ENCODE measurements around the genes EDN2 and RIMKLA.

DNA sequence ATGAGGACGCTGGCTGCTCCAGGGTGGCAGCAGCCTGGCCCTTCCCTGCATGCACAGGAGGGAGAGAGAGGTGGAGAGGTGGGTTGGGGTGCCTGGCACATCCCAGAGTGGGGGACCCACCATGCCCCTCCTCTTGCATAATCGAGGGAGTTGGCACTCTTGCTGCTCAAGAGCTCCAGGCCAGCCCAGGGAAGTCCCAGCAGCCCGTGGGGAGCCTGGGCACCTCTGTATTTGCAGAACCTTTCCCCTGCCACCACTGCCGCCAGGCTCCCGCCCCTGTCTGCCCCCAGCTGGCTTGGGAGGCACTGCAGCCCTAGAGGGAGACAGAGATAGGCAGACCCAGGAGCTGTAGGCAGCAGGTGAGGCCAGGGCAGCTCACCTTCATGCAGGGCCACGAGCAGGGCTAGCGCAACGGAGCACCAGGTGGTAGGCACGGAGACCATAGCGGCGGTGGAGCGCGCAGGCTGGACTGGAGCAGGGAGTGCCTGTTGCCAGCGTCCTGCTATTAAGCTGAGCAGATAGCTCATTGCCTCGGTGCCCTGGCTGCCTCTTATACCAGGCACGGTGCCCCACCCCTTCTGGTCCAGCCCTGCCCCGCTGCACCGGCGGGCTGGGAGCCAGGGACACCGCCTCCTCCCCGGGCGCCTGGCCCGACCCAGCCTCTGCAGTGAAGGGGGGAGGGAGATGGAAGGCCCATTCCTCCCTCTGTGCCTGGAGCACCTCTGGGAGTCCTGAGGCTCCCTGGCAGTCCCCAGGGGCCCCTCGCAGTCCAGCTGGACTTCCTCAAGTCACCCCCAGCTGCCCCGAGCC is at the start of gene EDN2:
Gene EDN2, minus strand, starts transcription at position 525 of the 810 bp plus-strand sequence.
- PRO-cap, result no peak
- RAMPAGE, long total RNA, 4 experiments, result start-site peak on the minus strand in 2 of 4 experiments, centred at positions 523 to 527 of the sequence, 16 to 23 reads per replicate

DNA sequence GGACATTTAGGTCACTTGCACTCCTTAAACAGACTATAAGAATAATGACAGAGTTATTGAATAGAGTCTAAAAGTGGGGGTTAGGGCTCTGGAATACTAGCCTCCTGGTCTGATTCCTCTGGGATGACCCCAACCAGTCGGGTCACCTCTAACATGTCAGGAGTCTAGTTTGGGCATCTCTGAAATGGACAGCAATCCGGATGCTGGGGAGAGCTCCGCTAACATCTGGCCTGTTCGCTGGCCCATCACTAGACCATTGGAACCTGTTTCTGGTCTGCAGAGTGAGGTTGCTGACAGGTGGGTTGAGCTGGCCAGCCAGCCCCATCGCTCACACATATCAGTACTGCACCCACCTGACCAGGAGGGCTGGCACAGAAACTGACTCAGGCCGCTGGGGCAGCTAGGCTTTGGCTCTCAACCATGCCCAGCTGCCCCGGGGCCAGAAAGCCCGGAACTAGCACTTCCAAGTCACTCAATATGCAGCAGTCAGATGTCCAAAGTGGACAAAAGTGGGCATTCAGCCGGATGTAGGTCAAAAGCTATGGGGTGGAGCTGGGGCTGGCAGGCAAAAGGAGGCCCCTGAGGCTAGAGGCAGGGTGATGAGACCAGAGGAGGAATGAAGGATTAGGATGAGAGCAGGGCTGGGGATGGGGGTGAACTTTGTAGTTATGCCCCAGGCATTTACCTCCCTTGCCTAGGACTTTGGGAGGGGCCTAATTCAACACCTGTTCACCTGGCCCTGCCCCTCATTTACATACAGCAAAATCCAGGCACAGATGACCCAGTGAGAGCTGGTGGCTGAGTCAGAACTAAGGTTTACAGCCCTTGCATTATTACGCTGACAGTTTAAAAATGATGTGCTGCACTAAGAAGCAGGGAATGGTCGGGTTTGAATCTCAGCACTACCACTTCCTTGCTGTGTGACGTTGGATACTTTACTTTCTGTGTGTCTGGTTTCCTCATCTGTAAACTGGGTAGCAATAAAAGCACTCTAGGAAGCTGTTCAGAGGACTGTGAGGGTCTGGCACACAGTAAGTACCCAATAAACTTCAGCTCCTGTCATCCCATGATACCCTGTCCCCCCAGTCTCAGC is 30.7 kb upstream of the EDN2 start:
- PRO-cap, result no peak
- RAMPAGE, long total RNA, 4 experiments, result no peak in any of the 4 experiments

DNA sequence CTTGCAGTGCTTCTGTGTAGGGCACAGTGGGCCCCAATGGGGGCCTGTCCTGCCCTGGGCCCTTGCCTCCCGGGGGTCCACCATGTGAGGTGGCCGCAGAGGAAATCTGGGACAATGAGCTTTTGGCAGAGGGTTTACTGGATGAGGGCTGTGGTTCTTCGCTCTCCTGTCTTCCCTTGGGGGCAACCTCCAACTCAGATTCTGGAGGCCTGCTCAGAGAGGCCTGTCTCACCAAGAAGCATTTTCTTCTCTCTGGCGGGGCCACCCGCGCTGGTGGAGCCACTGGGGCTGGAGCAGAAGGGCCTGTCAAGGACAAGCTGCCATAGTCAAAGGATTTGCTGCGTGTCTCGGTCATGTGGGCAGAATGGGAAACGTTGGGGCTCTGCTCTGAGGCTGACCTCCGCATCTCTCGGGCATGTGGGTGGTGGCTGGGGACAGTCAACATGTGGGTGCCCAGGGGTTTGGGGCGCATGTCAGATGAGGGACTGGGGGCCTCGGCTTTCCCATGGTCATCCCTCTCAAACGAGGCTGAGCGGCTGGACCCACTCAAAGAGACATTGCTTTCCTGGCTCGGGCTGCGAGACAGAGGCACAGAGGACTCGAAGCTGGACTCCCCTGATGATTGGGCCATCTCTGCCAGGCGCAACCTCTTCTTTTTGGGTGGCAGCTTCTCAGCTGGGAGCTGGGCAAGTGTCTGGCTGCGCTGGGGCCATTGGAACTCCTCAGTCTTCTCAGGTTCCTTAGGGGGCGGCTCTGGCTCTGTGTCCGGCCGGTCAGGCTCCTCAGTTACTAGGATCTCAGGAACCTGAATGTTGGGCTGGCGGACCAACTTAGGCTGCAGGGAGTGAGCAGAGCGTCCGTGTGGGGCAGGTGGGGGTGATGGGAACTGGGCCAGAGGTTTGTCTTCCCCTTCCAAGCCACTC is 97.2 kb upstream of the EDN2 start:
- PRO-cap, result no peak
- RAMPAGE, long total RNA, 4 experiments, result no peak in any of the 4 experiments

DNA sequence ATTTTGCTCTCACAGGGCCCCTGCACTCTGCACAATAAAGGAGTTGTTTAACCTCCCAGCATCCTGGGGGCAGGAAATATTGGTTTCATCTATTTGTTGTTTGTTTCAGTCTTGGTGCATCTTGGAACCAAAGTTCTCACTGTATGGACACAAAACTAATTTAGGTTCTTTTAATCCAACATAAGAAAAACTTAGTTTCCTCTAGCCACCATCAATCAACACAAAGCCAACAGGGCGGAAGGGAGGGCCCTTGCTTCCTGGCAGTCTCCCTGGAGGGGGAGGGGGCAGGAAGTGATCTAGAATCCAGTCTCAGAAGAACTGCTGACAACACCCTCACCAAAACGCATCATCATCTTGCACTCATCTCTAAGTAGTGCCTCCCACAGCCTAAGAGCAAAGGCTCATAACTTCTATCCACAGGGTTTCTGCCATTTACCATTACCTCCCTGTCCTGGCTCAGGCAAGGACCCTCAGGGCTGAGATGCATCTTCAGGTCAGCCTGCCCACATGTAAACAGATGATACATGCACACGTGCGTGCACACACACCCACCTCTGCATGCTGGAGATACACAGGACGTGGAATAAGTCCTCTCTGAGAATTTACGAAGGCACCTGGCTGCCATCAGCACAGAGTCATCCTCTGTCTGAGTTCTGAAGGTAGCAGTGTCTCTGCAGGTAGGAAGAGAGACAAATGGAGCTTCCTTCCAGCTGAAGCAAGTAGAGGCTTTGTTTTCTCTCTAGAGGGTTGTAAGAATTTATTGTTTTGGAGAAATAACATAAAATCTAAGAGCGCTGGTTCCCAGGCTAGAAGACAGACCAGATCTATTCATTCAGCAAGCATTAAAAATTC is 20.4 kb downstream of the HIVEP3 start:
- PRO-cap, result no peak
- RAMPAGE, long total RNA, 4 experiments, result no peak in any of the 4 experiments

- PRO-cap, result no peak
- RAMPAGE, long total RNA, 4 experiments, result no peak in any of the 4 experiments
Observed at GRCh38 chr1:41916969-41917412, 1.7 kb downstream of the HIVEP3 start.

DNA sequence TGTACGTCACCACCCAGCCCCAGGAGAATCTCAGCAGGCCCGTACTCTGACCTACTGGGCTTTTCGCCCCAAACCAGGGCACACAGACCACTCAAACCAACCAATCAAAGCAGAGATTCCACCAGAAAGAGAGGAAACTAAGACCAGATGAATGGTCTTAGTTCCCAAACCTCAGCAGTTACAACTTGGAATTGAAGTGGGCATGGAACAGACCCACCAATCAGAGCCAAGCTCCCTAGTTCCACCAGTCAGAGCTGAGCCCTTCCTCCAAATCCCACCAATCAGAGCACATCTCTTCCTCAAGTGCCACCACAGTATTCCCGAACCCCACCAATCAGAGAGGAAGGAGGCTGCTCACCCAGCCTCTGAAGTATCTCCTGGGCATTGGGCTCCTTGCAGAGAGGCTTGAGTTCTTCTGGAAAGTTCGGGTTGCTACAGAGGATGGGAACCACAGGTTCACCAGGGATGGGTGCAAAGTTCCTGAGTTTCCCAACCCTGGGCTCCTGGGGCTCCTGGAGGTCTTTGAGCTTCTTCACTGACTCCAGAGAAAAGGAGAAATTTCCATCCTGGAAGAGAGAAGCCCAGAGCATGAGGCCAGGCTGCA is 1.4 kb downstream of the GUCA2A start:
- PRO-cap, result no peak
- RAMPAGE, long total RNA, 4 experiments, result no peak in any of the 4 experiments

GRCh38 chr1:42191234-42191845 is 26.8 kb upstream of the GUCA2A start:
- PRO-cap, result no peak
- RAMPAGE, long total RNA, 4 experiments, result no peak in any of the 4 experiments

- PRO-cap, result no peak
- RAMPAGE, long total RNA, 4 experiments, result no peak in any of the 4 experiments
Observed at GRCh38 chr1:42234158-42234747, 69.7 kb upstream of the GUCA2A start.

- PRO-cap, result no peak
- RAMPAGE, long total RNA, 4 experiments, result no peak in any of the 4 experiments
Observed at GRCh38 chr1:42301956-42302935, 32.8 kb downstream of the FOXJ3 start.

- PRO-cap, result no peak
- RAMPAGE, long total RNA, 4 experiments, result no peak in any of the 4 experiments
Observed at GRCh38 chr1:42380291-42381325, at the start of gene RIMKLA. TSS of gene RIMKLA (plus strand) at chr1:42380792.

- PRO-cap, result no peak
- RAMPAGE, long total RNA, 4 experiments, result no peak in any of the 4 experiments
Observed at GRCh38 chr1:42692800-42693411, 10.7 kb downstream of the YBX1 start.

DNA sequence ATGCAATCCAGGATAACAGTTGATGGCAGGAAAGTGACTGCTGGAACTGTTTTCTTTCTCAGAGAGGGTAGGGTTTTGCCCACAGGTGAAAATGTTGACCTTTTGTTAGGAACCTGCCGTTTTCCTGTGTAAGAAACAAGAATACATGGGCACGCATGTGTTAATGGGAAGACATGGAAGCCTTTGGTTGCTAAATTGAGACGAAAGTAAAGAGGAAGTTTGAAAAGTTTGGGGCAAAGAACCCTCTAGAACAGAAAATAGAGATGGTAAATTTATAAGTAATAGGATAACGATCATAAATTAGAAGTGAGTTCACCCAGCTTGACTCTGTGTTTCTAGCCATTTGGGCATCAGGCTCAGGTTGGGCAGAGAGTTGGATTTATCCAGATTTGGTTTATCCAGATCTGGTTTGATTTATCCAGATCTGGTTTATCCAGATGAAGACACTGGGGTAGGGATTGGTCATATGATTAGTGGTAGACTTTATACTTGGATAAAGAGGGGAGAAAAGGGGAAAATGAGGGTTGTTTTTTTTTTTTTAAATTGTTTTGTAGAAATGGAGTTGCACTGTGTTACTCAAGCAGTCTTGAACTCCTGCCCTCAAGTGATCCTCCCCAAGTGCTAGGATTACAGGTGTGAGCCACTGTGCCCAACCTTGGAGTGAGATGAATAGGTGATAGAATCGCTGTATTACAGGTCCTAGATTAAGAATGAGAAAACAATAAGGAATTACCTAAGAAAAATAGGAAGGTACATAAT is 17.1 kb downstream of the YBX1 start:
- PRO-cap, result no peak
- RAMPAGE, long total RNA, 4 experiments, result no peak in any of the 4 experiments

GRCh38 chr1:42737082-42737746 is 2.8 kb downstream of the CLDN19 start:
- PRO-cap, result no peak
- RAMPAGE, long total RNA, 4 experiments, result no peak in any of the 4 experiments

GRCh38 chr1:42830494-42831239 is 13.5 kb upstream of the SVBP start:
- PRO-cap, result no peak
- RAMPAGE, long total RNA, 4 experiments, result no peak in any of the 4 experiments

GRCh38 chr1:42940692-42941635 is 17.7 kb downstream of the SLC2A1 start:
- PRO-cap, result no peak
- RAMPAGE, long total RNA, 4 experiments, result no peak in any of the 4 experiments

GRCh38 chr1:42947591-42948156 is 11.0 kb downstream of the SLC2A1 start:
- PRO-cap, result no peak
- RAMPAGE, long total RNA, 4 experiments, result no peak in any of the 4 experiments

- PRO-cap, result no peak
- RAMPAGE, long total RNA, 4 experiments, result no peak in any of the 4 experiments
Observed at GRCh38 chr1:43231990-43232911, 37.5 kb upstream of the TMEM125 start.

GRCh38 chr1:43250296-43250909 is 19.4 kb upstream of the TMEM125 start:
- PRO-cap, result no peak
- RAMPAGE, long total RNA, 4 experiments, result no peak in any of the 4 experiments

DNA sequence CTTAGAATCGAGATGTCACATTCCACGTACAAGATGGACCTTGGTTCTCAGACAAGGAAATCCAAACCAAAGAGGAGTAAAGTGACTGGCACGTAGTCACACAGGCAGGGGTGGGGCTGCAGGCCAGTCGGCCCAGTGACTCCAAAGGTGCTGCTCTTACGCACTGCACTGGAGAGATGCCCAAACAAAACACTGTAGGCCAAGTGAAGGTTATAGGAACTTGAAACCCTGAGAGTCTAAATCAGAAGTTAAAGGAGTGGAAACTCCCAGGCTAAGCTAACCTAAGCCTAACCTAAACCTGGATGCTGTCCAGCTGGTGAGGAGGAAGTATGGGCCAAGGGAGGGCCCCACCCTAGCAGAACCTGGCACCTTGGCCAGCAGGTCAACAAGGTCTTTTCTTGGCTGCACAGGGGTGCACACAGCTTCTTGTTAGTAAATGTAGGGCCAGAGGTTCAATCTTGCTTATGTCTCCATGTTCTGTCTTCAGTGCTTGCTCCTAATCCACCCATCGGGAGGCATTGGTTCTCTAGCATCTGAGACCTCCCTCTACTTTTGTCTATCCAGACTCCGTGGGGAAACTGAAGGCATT is 13.1 kb upstream of the TMEM125 start:
- PRO-cap, result no peak
- RAMPAGE, long total RNA, 4 experiments, result no peak in any of the 4 experiments

DNA sequence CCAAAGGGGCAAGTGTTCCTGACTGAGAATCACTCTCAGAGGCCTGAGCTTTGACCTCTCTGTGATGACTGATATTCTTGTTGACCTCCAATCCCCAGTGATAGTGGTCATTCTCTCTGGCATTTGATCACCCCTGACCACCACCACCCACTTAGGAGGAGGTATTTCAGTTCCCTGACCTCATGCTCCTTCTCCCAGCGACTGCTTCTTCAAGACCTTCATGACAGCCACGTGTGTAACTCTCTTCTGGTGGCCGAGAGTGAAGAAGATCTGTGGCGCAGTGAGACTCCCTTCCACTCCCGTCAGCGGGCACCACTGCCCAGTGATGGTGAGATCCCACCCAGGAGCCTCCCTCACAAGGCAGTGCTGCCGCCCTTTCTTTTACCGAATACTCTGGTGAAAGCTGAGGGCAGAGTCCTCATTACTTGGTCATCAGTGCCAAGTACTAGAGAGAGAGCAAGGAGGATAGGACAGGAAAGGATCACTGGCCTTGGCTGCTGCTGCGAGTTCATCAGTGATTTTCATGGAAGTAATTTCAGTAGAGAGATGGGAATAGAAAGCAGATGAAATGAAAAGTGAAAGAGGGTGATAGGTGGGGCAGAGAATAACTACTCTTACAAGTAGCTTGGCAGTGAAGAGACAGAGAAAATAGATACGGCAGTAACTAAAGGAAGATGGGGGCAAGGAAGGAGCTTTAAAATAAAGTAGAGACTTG is 18.6 kb downstream of the HYI start:
- PRO-cap, result no peak
- RAMPAGE, long total RNA, 4 experiments, result no peak in any of the 4 experiments